ENCODE results near the genes AGO3, SH3D21 and MRPS15.

GRCh38 chr1:35172186-35172691, 20.7 kb downstream of the SFPQ start:
- PRO-cap, 3 experiments = no peak in any of the 3 experiments
- RAMPAGE, long total RNA, 4 experiments = no peak in any of the 4 experiments
- RRBS = no CpG with 5 or more reads among the region's 8 CpGs

DNA sequence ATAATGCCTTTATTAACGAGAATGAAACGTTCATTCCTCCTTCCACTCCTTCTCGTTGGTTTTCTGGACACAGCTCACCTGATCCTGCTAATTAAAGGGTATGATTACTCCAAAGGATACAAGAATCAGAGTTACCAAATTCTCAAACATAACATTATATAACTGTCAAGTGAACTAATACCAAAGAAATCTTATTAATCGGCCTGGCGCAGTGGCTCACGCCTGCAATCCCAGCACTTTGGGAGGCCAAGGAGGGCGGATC, 16.6 kb downstream of the SFPQ start:
- PRO-cap, 3 experiments = no peak in any of the 3 experiments
- RAMPAGE, long total RNA, 4 experiments = no peak in any of the 4 experiments
- RRBS = no CpG with 5 or more reads among the region's 7 CpGs

DNA sequence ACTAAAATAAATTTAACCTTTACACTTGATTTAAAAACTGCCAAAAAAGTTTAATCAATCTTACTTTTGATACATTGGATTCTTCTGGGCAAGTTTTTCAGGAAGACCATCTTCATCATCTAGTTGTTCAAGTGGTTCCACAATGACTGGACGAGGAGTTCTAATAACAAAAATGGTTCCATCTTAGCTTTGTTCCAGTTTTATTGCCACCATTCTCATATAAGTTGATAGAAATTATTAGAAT, 2.6 kb downstream of the SFPQ start:
- PRO-cap, 3 experiments = no peak in any of the 3 experiments
- RAMPAGE, long total RNA, 4 experiments = start-site peak on the minus strand in 1 of 4 experiments, centred at position 107 of the sequence, 171 reads per replicate
- RRBS = no CpG with 5 or more reads among the region's 1 CpG

DNA sequence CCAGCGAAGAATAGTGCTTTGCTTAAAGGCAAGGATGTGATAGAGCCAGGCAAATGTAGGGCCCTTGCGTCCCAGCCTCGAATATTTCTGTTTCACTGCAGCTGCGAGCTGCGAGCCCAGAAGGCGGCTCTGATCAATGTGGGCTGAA, 244 bp upstream of the TFAP2E start:
- PRO-cap, 3 experiments = no peak in any of the 3 experiments
- RAMPAGE, long total RNA, 4 experiments = no peak in any of the 4 experiments
- RRBS = no CpG with 5 or more reads among the region's 6 CpGs

GRCh38 chr1:35707113-35707659, 11.5 kb downstream of the C1orf216 start:
- PRO-cap, 3 experiments = no peak in any of the 3 experiments
- RAMPAGE, long total RNA, 4 experiments = no peak in any of the 4 experiments
- RRBS = no CpG with 5 or more reads among the region's 22 CpGs

- PRO-cap, 3 experiments = no peak in any of the 3 experiments
- RAMPAGE, long total RNA, 4 experiments = no peak in any of the 4 experiments
- RRBS = no CpG with 5 or more reads among the region's 3 CpGs
These were observed 9.8 kb downstream of the AGO4 start for GRCh38 chr1:35817455-35818146.

DNA sequence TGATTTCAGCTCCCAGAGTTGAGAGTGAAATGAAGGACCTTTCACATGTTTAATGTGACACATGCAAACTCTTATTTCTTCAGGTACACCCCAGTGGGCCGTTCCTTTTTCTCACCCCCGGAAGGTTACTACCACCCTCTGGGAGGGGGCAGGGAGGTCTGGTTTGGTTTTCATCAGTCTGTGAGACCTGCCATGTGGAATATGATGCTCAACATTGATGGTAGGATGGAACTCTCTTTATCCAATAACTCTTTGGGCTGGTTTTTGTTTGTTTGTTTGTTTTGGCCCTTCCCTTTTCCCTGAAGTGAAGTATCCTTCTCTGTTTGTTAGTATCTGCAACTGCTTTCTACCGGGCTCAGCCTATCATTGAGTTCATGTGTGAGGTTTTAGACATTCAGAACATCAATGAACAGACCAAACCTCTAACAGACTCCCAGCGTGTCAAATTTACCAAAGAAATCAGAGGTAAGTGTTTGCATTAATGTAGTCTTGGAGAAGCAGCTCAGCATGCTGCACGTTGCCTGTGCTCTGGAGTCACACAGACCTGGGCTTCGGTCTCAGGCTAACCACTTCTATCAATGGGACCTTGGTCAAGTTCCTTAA, 17.9 kb downstream of the AGO4 start:
- PRO-cap, 3 experiments = no peak in any of the 3 experiments
- RAMPAGE, long total RNA, 4 experiments = no peak in any of the 4 experiments
- RRBS = no CpG with 5 or more reads among the region's 6 CpGs

- PRO-cap, 3 experiments = no peak in any of the 3 experiments
- RAMPAGE, long total RNA, 4 experiments = no peak in any of the 4 experiments
- RRBS = no CpG with 5 or more reads among the region's 1 CpG
These were observed 11.1 kb upstream of the AGO3 start for GRCh38 chr1:35919609-35920328.

DNA sequence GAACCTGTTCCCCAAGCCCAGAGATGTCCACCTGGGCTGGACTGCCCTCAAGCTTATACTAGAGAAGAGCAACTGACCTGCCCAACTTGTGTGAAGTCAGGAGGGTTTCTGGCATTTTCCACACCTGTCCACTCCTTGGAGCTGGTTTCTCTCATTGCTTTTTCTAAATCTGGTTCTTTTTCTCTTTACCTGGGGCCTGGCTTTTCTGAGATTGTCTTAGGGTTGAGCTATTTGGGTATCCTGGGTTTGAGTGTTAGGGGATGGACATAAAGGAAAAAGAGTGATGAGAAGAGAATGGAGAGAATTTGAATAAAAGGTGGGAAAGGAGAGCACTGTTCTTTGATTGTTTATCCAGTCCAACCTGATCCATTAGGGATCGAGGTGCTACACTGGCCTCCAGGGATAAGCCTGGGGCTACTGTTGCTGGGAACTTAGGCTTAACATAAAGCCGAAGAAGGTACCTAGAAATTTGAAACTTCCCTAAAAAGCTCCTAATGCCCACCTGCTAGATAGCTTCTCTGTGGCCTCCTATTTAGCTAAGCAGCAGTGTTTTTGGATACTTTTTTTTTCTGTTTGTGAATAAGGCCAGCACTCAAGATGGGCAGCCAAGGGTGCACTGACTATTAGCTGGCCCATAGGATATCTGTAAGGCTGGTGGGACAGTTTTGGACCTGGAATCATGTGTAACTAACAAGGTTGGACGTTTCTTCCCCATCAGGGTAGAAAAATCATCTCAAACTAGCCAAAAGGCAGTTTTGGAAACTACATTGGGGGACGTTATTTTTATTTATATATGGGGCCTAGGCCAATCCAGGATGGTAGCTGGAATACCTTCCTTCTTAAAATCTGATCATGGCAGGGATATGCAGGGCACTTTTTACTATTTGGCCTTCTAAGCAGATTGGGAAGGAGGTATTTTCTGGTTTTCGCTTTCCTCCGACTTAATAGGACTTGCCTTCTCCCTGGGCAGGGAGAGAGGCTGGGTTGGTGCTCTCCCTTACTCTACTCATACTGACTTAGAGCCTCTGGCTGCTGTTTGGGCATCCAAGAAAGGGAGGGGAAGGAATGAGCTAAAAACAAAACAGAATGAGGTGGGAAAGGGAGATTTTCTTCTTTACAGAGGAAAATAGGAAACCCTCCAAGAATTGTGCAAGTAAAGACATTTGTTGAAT, 7.8 kb upstream of the AGO3 start:
- PRO-cap, 3 experiments = no peak in any of the 3 experiments
- RAMPAGE, long total RNA, 4 experiments = no peak in any of the 4 experiments
- RRBS = no CpG with 5 or more reads among the region's 6 CpGs

- PRO-cap, 3 experiments = peak in 3 of 3 experiments; most common plus-strand start chr1:35931105 (in 3); most common minus-strand start chr1:35931072 (in 3)
- RAMPAGE, long total RNA, 4 experiments = start-site peak on the plus strand in 1 of 4 experiments, at chr1:35931079-35931324 at its widest, 31 reads per replicate
- RRBS = 1% methylated on average over 46 of the region's 113 CpGs
These were observed at the start of gene AGO3 for GRCh38 chr1:35930512-35931499. TSS of gene AGO3 (plus strand) at chr1:35931105.

GRCh38 chr1:36150628-36151451, 1.6 kb upstream of the TRAPPC3 start:
- PRO-cap, 3 experiments = peak in 3 of 3 experiments; most common plus-strand start chr1:36150980 (in 1); most common minus-strand start chr1:36150929 (in 2)
- RAMPAGE, long total RNA, 4 experiments = no peak in any of the 4 experiments
- RRBS = no CpG with 5 or more reads among the region's 8 CpGs

DNA sequence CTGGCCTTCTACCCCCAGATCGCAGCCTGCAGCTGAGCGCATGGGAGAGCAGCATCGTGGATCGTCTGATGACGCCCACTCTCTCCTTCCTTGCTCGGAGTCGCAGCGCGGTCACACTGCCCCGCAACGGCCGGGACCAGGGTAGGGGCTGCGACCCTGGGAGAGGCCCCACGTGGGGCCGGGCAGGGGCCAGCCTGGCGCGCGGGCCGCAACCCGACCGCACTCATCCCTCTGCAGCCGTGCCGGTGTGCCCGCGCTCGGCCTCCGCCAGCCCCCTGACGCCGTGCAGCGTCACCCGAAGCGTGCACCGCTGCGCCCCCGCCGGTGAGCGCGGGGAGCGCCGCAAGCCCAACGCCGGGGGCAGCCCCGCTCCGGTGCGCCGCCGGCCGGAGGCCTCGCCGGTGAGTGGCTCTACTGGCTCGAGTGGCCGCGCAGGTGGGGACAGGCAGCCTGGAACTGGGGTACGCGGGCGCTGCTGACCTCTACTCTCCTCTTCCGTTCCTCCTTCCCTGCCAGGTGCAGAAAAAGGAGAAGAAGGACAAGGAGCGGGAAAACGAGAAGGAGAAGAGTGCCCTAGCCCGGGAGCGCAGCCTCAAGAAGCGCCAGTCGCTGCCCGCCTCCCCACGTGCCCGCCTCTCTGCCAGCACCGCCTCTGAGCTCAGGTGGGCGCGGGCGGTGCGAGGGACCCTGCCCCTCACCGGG, 20.4 kb downstream of the MAP7D1 start:
- PRO-cap, 3 experiments = no peak in any of the 3 experiments
- RAMPAGE, long total RNA, 4 experiments = no peak in any of the 4 experiments
- RRBS = 80% methylated on average over 25 of the region's 72 CpGs

GRCh38 chr1:36200007-36200710, 24.1 kb upstream of the THRAP3 start:
- PRO-cap, 3 experiments = peak in 2 of 3 experiments; most common minus-strand start chr1:36200390 (in 2)
- RAMPAGE, long total RNA, 4 experiments = no peak in any of the 4 experiments
- RRBS = no CpG with 5 or more reads among the region's 11 CpGs

DNA sequence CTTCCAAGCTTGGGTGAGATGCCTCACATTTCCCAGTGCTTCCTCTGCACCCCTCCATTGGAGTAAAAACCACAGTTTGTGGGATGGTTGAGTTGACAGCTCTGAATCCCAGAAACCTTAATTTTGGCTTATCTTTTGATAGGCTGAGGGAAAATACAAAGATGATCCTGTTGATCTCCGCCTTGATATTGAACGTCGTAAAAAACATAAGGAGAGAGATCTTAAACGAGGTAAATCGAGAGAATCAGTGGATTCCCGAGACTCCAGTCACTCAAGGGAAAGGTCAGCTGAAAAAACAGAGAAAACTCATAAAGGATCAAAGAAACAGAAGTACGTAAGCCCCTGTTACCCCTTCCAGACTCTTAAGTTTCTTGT, 9.7 kb upstream of the SH3D21 start:
- PRO-cap, 3 experiments = no peak in any of the 3 experiments
- RAMPAGE, long total RNA, 4 experiments = start-site peak on the plus strand in 1 of 4 experiments, centred at position 173 of the sequence, 56 reads per replicate
- RRBS = no CpG with 5 or more reads among the region's 7 CpGs

GRCh38 chr1:36299936-36300474, 6.2 kb upstream of the SH3D21 start:
- PRO-cap, 3 experiments = no peak in any of the 3 experiments
- RAMPAGE, long total RNA, 4 experiments = no peak in any of the 4 experiments
- RRBS = no CpG with 5 or more reads among the region's 4 CpGs

- PRO-cap, 3 experiments = peak in 3 of 3 experiments; most common plus-strand start chr1:36306368 (in 3)
- RAMPAGE, long total RNA, 4 experiments = no peak in any of the 4 experiments
- RRBS = 0% methylated on average over 1 of the region's 26 CpGs
These were observed at the start of gene SH3D21 for GRCh38 chr1:36305837-36306471. TSS of gene SH3D21 (plus strand) at chr1:36306368.

DNA sequence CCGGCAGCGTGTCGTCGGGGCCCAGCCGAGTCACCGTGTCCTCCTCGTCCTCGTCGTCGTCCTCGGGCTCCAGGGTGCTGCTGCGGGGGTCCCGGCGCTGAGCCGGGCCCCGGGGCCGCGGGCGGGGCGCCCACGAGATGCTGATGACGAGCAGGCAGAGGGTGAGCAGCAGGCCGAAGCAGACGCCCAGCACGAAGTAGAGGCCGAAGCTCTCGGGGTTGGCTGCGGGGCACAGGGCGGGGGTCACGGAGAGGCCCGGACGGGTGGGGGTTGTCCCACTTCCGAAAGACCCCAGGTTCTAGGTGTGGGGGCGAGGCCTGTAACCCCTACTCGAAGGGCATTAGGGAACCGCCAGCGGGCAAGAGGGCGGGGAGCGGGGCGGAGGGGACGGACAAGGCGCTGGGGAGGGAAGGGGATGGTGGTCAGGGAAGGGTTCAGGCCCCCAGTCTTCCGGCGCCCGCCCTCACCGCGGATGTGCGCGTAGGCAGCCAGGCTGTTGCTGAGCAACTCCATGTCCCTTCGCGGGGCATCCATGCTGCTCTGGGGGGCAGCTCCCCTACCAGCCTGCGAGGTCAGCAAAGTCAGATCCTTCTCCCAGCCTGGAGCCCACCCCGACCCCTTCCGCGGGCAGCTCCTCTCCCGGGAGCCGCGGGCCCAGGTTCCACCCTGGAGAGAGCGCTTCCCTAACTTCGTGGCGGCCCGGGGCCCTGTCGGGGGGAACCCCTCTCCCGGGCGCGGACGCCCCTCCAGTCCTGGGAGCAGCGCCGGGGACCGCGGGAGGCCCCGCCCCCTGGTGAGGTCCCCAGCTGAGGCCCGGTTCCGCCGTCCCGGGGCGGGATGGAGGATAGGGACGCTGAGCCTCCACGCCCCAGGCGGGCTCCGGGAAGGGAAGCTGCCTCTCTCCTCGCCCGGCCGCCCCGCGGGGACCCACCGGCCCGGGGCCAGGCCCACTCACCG, 663 bp downstream of the EVA1B start:
- PRO-cap, 3 experiments = peak in 3 of 3 experiments; most common plus-strand start position 864 of the sequence (in 3); most common minus-strand start position 417 of the sequence (in 1)
- RAMPAGE, long total RNA, 4 experiments = no peak in any of the 4 experiments
- RRBS = 18% methylated on average over 34 of the region's 89 CpGs

GRCh38 chr1:36367107-36367405, 18.7 kb downstream of the STK40 start:
- PRO-cap, 3 experiments = no peak in any of the 3 experiments
- RAMPAGE, long total RNA, 4 experiments = no peak in any of the 4 experiments
- RRBS = no CpG with 5 or more reads among the region's 3 CpGs

DNA sequence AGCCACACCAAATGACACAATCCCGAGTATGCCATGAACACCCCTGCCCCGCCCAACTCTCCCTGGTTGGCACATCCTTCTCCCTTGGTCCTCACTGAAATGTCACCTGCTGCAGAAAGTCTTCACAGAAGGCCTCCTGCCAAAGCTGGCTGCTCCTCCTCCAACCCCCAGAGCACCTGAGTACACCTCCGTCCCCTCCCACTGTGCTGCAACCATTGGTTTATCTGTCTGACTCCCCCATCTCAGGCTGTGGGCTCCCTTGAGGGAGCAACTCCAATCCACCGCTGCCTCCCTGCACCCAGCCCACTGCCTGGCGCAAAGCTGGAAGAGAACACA, 16.3 kb downstream of the STK40 start:
- PRO-cap, 3 experiments = no peak in any of the 3 experiments
- RAMPAGE, long total RNA, 4 experiments = no peak in any of the 4 experiments
- RRBS = no CpG with 5 or more reads among the region's 5 CpGs

DNA sequence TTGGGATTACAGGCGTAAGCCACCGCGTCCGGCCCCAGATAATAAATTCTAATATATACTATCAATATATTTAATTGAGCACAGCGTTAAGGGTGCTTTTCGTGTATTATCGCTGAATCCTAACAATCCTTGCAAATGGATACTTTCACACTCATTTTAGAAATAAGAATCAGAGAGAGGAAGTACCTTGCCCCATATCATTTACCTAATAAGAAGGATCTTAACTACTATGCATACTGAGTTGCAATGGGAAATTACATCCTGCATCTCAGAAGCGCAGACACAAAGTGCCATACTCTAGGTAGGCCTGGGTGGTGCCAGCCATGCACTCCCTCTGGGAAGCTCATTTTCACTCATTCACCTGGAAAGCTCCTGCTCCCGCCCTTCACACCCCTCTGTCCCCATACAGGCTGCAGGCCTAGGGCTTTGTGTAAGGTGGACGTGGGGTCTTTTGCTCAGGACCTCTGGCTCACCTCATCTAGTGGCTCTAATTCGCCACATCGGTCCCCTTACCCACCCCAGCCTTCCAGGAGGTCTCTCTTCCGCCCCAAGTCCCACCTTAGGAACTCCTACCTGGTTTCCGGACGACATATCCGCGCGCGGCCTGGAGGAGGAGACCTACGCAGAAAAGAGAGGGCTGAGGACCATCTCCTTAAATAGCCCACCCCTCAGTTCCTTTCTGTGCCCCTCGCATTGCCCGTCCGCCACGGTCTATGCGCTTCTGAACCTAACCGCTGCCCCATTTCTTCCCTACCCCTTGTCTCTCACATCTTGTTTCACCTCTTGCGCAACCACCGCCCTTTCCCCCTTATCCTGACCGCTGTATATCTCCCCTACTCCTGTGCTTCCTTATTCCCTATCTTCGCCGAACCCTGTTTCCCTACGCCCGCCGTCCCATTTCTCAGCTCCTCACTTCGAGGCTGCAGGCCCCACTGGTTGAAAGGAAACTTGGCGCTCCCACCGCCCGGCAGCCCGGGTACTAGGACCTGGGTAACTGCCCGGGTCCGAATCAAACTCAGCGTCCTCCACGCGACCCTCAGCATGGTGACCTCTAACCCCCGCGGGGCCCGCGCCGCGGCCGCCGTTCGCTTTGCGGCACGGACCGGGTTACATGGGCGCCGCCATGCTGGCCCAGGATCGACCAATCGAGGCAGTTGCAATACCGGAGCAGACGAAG, at the start of gene MRPS15:
MRPS15 (minus strand) TSS at position 1,152 of the 1,177 bp plus-strand sequence.
- PRO-cap, 3 experiments = peak in 3 of 3 experiments; most common minus-strand start position 1,147 of the sequence (in 2)
- RAMPAGE, long total RNA, 4 experiments = start-site peak on the minus strand in 4 of 4 experiments, centred at positions 1,099 to 1,118 of the sequence, 2,373 to 5,995 reads per replicate
- RRBS = under 1% methylated on average over 20 of the region's 62 CpGs

All from adrenal gland (tissue), 7 donors.